ENCODE data around the gene ZNF710.

- RRBS: 1% methylated on average over 12 of the region's 27 CpGs
These were observed at the start of gene ZNF710 for GRCh38 chr15:90000991-90001562. TSS of gene ZNF710 (plus strand) at chr15:90001324.

DNA sequence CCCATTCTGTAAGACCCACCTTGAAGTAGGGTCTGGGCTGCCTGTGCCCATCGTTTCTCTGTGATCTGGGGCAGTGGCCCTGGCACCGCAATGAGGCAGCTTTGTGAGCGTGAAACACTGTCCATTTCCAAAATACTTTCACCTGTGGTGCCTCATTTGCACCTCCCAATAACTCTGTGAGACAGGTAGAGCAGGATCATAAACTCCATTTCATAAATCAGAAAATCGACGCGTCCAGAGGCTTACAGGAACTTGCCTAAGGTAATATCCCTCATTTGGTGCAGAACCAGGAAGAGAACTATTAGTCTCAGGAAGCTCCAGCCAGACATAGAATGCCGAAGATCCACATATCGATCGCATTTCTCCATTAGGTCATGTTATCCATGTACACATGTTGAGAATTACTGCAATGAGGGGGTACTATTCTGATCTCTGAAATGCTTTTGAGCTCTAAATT is 38.2 kb upstream of the SEMA4B start:
- RRBS: no CpG with 5 or more reads among the region's 9 CpGs

- RRBS: 0% methylated on average over 1 of the region's 27 CpGs
These were observed 17.0 kb upstream of the SEMA4B start for GRCh38 chr15:90183867-90184737.

DNA sequence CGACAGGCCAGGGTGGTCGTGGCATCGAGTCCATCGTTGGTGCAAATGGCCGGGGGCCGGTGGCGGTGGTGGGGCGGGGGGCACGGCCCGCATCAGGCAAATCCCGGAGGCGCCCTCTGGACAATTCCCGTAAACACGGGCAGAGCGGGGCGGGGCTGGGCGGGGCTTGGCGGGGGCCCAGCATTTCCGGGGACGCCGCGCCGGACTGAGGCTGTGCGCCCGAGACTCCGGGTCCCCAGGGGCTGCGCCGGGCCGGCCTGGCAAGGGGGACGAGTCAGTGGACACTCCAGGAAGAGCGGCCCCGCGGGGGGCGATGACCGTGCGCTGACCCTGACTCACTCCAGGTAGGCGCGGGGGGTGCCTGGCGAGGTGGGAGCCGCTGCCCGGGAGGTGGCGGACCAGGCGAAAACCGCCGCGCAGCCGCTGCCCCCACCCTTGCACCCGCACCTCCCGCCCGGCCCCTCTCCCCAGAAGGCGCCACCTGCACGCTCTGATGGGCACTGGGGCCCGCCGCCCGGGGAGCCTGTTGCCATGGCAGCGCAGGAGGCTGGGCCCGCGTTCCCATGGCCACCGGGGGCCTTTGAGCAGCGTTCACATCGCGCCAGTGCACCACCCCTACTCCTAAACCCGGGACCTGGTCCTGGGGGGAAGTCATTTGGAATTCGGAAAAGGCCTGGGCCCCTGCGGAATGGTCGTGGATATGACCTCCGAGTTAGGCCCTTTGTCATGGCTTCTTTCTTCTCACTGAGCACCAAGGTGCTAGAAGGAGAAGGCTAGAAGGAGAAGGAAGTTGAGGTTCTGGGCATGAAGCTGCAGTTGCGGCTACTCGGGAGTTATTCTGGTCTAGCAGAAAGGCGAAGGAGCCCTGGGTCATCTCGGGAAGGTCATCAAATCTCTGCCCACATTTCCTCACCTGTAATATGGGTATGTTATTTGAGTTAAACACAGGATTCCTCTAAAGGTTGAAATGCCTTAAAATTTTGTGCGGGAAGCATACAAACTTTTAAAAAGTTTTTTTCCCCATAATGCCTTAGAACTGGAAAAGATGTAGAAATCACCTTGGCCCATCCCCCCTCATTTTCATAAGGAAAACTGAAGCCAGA is 16.0 kb upstream of the SEMA4B start:
- RRBS: under 1% methylated on average over 35 of the region's 72 CpGs

DNA sequence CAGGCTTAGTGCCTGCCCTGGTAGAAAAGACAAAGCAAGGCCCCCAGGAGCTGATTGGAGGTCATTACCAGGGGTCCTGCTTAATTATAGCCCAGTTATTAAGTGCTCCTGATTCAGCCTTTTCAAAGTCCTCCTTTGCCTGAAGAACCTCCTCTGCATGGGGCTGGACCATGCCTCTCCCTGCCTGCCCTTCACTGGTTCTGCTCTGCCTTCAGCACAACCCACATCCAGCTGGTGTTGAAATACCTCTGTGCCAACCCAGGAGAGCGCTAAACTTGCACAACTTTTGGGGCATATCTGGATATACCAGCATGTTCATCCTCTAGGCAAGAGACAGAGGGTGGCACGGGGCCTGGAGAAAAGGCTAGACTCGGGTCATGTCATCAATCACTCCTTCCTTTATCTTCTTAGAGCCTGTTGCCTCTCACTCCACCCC is 4.7 kb downstream of the SEMA4B start:
- RRBS: no CpG with 5 or more reads among the region's 3 CpGs

DNA sequence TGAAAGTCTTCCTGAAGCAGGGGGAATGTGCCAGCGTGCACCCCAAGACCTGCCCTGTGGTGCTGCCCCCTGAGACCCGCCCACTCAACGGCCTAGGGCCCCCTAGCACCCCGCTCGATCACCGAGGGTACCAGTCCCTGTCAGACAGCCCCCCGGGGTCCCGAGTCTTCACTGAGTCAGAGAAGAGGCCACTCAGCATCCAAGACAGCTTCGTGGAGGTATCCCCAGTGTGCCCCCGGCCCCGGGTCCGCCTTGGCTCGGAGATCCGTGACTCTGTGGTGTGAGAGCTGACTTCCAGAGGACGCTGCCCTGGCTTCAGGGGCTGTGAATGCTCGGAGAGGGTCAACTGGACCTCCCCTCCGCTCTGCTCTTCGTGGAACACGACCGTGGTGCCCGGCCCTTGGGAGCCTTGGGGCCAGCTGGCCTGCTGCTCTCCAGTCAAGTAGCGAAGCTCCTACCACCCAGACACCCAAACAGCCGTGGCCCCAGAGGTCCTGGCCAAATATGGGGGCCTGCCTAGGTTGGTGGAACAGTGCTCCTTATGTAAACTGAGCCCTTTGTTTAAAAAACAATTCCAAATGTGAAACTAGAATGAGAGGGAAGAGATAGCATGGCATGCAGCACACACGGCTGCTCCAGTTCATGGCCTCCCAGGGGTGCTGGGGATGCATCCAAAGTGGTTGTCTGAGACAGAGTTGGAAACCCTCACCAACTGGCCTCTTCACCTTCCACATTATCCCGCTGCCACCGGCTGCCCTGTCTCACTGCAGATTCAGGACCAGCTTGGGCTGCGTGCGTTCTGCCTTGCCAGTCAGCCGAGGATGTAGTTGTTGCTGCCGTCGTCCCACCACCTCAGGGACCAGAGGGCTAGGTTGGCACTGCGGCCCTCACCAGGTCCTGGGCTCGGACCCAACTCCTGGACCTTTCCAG is 5.1 kb downstream of the CIB1 start:
- RRBS: 92% methylated on average over 2 of the region's 33 CpGs

DNA sequence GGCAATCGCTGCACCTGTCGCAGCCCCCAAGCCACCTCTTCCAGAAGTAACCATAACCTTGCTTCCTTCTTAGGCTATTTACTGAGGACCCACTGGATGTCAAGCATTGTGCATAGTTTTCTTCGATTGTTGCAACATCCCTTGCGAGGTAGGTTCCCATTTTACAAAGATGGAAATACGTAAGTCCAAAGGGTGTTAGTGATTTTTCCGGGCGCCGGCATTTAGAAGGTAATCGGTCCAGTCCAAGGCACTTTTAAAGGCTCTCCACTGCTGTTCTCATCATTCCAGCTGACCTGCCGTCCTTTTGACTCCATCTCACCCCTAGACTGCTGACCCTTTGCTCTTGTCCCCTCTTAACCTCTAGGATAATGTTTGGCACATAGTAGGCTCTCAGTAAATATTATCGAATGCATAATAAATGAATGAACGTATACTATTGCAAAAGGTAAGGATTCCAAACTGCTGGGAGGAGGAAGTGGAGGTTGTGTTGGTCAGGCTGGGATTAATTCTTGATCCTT is 499 bp downstream of the GDPGP1 start:
- RRBS: no CpG with 5 or more reads among the region's 12 CpGs

GRCh38 chr15:90400305-90400725 is 12.3 kb downstream of the IQGAP1 start:
- RRBS: no CpG with 5 or more reads among the region's 4 CpGs

- RRBS: no CpG with 5 or more reads among the region's 8 CpGs
These were observed 42.9 kb upstream of the CRTC3 start for GRCh38 chr15:90486764-90487234.

DNA sequence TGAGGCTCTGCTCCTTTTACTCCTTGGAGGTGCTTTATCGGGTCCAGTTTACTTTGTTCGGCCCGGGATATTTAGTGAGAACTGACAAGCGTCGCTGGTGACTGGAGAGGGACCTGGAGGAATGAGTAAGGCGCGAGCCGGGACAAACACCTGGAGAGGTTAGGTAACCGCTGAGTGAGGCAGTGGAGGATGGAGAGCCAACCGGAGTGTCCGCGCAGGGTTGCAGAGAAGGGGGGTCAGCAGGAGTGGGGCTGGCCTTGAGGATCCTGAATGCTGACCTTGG is 967 bp downstream of the CRTC3 start:
- RRBS: 2% methylated on average over 8 of the region's 12 CpGs

DNA sequence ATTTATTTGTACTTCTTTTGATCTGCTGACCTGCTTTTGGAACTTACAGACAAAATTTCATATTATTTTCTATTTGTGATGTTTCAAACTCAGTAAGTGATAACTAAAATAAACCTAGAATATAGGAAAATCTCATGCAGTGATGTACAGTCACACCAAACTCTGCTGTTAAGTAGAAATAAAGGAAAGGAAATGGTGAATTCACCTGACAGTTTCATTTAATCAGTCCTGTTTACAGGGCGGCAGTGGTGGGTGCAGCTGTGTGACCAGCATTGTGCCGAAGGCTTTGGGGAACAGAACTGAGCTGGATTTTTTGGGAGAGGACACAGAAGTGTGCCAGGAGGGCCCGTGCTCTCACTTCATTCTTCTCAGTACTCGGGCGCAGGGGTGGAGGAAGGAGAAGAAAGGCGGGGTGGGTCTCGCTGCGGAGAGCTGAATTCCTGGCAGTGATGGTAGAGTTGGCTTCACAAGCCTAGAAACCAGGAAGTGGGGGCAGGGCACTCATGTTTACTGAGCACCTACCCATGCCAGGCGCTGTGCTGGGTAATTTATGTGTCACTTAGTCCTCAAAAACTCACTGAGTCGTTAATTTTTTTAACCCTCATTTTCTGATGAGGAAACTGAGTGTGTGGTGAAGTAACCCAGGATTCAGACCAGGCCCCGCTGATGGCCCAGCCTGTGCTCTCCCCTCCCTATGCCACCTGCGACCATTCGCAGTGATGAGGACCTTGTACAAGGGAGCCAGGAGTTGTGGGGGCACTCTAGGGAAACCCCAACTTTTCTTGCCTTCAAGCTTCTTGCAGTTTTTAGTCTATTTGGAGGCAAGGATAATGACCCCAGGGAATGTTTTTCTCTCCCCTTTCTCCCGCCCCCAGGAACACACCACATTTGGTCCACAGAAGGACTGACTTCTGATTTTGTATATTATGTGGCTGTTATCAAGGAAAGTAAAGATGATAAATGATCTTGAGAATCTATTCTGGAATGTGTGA is 64.7 kb downstream of the CRTC3 start:
- RRBS: no CpG with 5 or more reads among the region's 14 CpGs

- RRBS: no CpG with 5 or more reads among the region's 3 CpGs
These were observed 80.2 kb downstream of the CRTC3 start for GRCh38 chr15:90609837-90610325.

DNA sequence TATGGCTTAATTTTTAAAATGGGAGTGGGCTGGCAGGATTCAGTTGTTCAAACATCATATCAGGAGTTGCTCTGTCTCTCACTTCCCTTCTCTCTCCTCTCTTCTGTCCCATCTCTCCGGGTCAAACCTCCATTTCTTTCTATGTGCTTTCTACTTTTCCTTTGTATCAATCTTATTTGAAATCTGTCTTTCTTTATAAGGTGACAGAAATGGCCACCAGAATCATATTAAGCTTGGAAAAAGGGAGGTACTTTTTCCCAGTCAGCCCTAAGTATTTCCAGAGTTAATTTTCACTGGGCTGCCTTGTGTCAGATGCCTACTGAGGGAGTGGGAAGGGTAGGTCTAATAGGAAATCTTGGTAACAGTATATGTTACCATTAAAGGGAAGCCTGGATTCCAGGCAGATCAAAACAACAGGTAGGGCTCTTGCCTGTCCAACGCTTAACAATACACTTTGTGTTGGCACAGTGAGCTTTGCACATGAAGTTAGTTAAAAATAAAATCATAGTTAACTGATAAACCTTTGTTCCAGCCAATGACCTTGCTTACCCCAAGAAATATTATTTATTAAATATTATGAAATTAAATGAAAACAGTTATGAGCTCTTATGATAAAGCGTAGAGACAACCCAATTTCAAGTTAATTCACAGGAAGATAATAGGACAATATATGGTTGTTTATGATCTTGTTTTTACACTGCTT is 41.5 kb downstream of the BLM start:
- RRBS: no CpG with 5 or more reads among the region's 3 CpGs

- RRBS: no CpG with 5 or more reads among the region's 7 CpGs
These were observed 42.2 kb upstream of the FURIN start for GRCh38 chr15:90826213-90826506.

GRCh38 chr15:90861301-90861766 is 7.1 kb upstream of the FURIN start:
- RRBS: no CpG with 5 or more reads among the region's 9 CpGs

DNA sequence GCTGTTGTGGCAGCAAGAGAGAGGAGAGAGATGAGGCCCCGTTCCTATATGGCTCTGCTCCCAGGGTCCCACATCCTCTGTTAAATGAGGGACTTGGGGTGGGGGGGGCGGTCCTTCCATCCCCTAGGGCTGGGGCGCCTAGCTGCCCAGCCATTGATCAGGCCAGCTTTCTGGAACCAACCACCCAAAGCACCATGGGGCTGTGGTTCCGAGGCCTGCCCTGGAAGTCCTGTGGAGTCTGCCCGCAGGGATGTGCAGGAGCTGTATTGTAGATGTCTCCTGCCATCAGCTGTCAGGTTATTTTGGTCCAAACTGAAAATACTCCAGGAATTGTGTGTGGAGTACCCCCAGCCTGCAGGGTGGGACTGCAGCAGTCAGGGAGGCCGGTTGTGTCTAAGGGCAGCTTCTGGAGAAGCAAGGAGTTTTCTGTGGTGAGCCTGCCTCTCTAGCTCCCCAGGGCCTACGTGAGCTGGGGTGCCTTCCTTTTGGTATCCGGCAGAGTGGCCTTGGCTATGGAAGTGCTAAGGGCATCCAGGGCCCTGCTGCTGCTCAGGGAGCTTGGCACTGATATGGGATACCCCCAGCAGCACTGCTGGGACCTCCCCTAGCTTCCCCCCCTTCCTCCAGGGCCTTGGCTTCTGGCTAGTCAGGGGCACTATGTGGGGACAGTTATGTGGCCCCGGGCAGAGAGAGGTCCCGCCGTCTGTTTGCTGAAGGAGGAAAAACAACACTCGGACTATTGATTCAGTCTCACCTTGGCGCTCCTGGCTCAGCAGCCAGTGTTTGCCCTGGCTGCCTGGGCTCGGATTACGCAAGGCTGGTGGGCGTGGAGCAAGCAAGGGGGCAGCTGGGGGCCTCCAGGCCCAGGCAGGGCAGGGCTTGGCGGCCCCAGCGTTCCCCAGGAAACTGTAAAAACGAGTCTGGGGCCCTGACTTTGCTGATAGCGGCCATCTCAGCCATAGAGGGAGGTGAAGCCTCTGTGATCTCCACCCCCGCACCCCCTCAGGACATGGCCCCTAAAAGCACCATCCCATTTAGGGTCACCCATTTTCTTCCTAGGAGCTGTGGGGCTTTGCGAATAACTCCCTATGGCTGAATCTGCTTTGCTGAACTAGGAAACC is 5.5 kb downstream of the FURIN start:
- RRBS: 21% methylated on average over 2 of the region's 22 CpGs

- RRBS: no CpG with 5 or more reads among the region's 14 CpGs
These were observed 6.2 kb upstream of the FES start for GRCh38 chr15:90878004-90878508.

DNA sequence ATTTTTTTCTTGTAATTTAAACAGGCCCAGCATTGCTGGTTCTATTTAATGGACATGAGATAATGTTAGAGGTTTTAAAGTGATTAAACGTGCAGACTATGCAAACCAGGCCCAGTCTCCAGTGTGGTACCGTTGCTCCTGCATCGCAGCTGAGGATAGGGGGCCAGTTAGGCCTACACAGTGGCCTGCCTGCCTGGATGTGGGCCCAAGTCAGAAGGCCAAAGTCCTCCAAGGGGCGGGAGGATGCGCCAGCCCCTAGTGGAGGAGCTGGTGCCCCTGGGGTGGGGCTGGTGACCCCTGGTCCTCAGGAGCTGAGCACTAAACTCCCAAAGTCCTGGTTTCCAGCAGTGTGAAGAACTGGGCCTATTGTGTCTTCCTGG is 965 bp upstream of the FES start:
- RRBS: no CpG with 5 or more reads among the region's 5 CpGs

DNA sequence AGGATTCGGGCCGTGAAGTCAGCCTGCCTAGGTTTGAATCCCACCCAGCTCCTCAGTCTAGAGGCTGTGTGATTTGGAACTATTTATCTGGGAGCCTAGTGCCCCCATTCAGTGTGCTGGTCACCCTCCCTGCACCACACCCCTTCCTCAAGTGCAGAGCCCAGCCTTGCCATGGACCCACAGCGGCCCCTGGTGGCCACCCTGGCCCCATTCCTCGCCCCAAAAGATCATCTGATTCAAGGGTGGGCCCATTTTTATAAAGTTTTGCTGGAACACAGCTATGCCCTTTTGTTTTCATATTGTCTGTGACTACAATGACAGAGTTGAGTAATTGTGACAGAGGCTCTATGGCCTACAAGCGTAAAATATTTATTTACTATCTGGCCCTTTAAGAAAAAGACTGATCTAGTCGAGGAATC is 1.7 kb downstream of the FES start:
- RRBS: no CpG with 5 or more reads among the region's 6 CpGs

DNA sequence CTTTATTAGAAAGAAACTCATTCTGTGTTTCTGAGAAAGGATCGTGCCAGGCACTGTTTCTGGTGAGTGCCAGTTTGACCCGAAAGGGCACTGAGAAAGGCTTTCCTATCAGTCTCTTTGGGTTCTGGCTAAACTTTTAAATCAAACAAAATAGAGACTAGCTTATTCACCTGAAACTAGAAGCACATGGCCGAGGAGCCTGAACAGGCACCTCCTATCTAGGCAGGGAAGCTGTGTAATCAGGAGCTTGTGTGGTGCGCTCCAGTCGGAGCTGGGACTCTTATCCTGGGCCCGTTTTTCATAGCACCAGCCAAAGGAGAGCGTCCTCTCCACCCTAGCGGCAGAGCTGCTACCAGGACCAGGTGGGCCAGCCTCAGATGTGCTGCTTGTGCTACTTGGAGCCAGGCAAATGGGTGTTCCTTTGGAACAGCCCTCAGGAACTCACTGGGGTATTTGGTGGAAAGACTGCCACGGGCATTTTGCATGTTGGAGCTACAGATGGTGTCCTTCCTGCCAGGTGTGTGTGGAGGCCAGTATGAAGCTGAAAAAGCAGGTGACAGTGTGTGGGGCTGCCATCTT is 660 bp downstream of the MAN2A2 start:
- RRBS: no CpG with 5 or more reads among the region's 9 CpGs

Measured in renal cortical epithelial cell (primary cell).